RPMI7951 (cell line): ENCODE data around the genes SMTNL2, ZMYND15, VMO1 and C1QBP.

DNA sequence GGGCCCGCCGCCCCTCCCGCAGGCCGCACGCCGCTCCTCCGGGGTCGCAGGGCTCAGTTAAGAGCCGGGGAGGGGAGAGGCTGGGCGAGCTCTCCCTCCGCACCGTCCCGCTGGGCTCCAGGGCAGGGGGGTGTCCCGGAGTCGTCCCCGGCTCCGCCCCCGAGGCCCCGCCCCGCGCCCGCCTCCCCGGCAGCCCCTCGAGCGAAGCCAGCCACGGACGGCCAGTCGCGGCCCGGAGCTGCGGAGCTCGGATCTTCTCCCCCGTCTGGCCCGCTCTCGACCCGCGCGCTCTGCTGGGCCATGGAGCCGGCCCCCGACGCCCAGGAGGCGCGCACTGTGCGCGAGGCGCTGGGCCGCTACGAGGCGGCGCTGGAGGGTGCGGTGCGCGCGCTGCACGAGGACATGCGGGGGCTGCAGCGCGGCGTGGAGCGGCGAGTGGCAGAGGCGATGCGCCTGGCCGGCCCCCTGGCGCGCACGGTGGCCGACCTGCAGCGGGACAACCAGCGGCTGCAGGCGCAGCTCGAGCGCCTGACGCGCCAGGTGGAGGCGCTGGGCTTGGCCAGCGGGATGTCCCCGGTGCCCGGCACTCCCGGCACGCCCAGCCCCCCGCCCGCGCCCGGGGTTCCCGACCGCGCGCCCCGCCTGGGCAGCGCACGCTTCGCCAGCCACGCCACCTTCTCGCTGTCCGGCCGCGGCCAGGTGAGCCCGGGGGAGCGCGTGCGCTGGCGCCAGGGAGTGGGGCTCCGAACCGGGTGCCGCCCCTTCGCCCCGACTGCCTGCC is at the start of gene SMTNL2:
Gene SMTNL2 (plus strand): TSS at position 224 of the 781 bp plus-strand sequence.
- RAMPAGE, long total RNA: no peak

- RAMPAGE, long total RNA: no peak
These were observed at the start of gene ZMYND15 for GRCh38 chr17:4739499-4739992. Gene ZMYND15, plus strand, starts transcription at chr17:4739833.

- RAMPAGE, long total RNA: no peak
These were observed 1.0 kb upstream of the TM4SF5 start for GRCh38 chr17:4770673-4771083.

DNA sequence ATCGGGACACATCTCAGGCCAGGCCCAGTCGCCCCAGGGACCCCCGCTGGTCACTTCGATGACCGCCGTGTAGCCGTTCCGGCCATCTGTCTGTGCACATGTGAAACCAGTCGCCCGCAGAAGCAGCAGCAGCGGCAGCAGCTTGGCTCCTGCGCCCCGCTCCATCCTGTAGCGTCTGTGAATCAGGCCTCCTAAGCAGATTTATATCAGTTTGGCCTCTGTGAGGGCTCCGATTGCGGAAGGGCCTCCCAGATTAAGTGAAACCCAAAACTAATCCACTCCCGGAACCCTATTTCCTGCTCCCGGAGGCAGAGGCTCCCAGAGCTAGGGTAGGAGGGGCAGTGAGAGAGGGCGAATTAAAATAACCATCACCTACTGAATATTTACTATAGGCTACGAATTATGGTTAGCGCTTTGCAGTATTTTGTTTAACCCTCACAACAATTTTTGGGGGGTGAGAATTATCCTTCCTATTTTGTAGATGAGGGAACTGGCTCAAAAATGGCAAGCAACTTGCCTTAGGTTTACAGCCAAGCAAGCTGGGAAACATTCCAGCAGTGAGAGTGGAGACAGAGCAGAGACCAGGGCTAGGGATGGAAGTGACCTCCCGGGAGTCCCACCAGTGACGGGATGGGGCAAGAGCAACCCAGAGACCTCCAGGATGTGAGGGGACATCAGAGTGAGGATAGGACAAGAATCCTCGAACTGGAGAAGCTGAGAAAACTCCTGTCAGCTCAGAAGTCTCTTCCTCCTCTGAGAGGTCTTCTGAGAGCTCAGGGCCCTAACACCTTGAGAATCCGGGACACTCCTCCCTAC is at the start of gene VMO1:
Gene VMO1 (minus strand): TSS at position 177 of the 816 bp plus-strand sequence.
- RAMPAGE, long total RNA: no peak

GRCh38 chr17:4796323-4796555 is 275 bp downstream of the PSMB6 start:
- RAMPAGE, long total RNA: no peak

- RAMPAGE, long total RNA: no peak
These were observed 17.0 kb downstream of the MINK1 start for GRCh38 chr17:4849903-4850703.

DNA sequence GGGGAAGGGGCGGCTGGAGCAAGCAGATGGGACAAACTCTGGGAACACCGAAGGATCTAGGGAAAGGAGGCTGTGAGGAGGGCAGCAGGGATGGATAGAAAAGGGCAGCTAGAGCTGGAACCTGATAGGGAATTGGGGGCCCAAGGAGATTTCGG is 265 bp downstream of the ENO3 start:
- RAMPAGE, long total RNA: no peak

GRCh38 chr17:4972187-4972984 is 4.8 kb upstream of the SPAG7 start:
- RAMPAGE, long total RNA: no peak

- RAMPAGE, long total RNA: no peak
These were observed 1.3 kb upstream of the CAMTA2 start for GRCh38 chr17:4988713-4989297.

DNA sequence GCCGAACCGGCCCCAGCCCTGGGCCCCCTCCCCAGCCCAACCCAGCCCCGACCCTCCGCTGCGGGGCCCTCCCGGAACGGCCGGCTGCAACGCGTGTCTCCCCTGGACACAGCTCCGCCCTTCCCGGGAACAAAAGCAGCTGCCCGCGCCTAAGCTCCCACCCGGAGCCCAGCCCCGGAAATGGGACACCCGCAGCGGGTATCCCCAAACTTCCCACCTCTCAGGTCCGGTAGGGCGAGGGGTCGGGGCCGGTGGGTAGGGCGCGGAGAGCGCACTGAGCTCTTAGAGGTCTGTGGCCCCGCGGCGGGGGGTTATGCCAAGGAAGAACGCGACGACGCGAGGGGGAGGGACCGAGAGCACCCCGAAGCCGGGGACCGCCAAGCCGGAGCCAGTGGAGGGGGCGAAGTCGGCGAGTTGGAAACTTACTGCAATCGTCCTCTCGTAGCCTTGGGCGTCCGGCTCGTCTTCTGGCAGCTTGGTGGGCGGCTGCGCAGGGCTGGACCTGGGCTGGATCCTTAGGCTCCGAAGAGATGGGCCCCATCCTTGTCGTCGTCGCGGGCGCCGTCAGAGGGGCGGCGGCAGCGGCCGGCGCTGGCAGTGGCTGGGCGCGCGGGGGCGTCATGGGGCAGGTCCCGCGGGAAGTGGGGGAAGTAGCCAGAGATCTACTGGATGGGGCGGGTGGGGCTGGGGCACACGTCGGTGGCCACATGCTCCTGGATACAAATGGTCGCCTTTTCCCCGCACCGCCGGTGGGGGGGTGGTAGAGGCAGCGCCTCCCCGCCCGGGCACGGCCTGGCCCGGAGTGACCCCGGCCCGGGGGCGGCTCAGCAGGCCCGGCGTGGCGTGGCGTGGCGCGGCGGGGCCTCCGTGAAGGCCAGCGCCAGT is 7.0 kb downstream of the USP6 start:
- RAMPAGE, long total RNA: no peak

- RAMPAGE, long total RNA: no peak
These were observed 20.3 kb upstream of the SCIMP start for GRCh38 chr17:5254882-5255515.

DNA sequence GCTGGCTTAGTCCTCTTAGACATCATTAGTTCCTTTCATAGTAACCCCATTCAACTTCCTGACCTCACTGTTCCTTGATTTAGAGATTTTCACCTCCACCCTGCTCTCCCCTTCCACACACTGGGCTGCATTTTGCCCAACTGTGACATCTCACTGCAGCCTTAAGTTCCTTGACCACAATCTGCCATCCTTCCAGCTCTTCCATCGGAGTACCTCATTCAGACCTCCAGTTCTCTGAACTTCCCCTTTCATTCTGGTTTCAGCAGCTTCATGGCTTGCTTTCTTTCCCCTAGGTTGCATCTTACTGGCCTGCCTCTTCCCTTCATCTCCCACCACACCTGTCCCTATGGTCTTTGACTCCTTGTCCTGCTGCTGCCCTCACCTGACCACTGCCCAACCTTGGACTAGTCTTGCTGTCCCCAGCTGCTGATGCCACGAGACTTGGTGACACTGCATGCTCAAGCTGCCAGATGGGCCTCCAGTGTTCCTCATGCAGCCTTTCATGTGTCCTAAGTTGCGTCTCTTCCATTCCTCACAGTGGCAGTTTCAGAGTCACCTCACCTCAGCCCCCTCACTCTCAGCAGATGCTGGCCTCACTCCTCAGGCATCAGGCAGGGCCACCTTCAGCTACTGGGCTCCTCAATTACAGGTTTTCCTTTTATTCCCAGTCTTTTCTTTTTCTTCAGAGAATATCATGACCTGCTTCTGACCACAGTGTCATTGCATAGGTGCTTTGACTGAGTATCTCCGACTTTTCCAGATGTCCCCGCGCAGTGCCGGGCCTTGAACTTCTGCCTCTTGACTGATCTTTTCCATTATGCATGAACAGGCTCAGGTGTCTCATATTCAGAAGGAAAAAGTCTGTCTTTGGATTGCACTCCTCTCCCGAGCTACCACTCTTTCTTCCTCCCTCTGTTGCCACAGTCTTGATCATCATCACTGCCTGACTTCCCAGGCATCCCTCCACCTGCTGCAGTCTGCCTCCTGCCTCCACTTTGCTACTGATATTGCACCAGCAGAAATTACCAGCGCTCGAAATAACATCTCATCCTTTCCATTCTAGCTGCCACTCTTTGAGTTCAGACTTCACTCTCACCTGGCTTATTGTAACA is 40.5 kb downstream of the NUP88 start:
- RAMPAGE, long total RNA: no peak

GRCh38 chr17:5412398-5413185 is 6.9 kb downstream of the NUP88 start:
- RAMPAGE, long total RNA: no peak

- RAMPAGE, long total RNA: no peak
These were observed at the start of gene C1QBP for GRCh38 chr17:5438468-5439428. Gene C1QBP, minus strand, starts transcription at chr17:5439155.

DNA sequence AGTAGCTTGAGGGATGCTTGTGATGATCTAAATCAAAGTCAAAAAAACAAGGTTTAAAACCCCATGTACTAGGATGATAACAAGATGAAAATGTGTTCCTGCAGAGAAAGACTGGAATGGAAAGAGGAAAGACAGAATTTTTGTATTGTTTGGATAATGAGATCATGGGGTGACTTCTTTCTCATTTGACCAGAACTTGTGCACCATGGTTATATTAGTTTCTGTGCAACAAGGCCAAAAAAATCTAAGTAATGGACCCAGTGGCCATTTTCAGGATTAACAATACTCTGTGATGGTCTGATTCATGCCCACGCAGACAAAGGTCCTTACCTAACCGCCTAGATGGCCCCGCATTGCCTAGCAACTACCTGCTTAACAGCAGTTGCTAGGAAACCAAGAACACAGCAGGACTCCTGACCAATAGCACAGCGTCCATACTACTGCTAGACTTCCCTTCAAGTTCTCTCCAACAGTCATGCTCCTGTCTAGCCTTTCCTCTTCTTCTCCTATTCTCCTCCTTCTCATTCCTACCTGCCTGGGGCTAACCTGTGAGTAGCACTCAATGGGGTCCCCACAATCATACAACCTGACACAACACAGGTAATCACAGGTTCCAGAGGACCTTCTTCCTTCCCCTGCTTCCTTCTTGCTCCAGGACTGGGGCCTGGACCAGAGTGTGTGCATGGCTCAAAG is 8.0 kb upstream of the ENSG00000286190 start:
- RAMPAGE, long total RNA: no peak

DNA sequence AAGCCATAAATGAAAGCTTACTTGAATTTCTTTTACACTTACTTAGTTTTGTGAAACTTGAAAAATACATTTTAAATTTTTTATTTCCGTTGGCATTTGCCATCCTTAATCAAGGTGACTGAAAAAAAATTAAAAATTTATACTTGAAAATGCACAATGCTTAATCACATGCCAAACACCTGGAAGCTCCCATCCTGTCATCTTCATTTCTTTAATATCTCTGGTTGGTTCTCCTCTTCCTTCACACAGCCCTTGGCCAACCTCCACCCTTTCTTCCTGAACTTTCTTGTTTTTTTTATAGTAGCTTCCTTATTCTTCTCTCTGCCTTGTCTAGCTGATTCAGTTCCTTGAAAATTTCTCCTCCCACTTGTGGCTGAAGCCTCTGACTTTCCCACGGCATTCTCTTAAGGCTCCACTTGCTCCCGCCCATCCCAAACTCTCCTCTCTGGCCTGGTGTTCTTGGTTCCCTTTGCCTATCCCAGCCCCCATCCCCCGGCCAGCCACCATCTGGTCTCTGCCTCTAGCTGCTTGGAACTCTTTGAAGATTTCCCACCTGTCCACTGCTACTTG is 29.2 kb downstream of the NLRP1 start:
- RAMPAGE, long total RNA: no peak

DNA sequence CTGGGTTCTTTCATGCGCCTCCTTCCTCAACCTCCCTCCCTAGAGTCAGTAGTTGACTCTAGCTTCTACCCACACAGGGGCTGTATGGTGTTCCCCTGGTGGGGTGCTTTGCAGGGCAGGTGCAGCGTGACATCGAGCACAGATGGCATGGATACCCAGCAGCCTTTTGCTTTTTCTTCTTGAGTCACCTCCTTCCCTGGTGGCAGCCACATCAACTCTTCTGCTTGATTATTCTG is 2.2 kb upstream of the WSCD1 start:
- RAMPAGE, long total RNA: no peak

- RAMPAGE, long total RNA: no peak
These were observed 34.8 kb downstream of the WSCD1 start for GRCh38 chr17:6104805-6105495.

DNA sequence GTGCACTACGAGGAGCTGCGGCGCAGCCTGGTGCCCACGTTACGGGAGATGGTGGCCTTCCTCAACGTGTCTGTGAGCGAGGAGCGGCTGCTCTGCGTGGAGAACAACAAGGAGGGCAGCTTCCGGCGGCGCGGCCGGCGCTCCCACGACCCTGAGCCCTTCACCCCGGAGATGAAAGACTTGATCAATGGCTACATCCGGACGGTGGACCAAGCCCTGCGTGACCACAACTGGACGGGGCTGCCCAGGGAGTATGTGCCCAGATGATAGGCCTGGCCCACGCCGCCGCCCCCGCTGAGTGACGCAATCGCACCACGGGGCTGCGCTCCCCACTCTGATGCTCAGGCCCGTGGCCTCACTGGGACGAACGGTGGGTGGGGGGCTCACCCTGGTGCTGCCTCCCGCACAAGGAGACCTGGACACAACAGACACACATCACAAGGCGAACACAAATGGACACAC is 50.2 kb downstream of the WSCD1 start:
- RAMPAGE, long total RNA: no peak

GRCh38 chr17:6472910-6473357 is 28.7 kb downstream of the PIMREG start:
- RAMPAGE, long total RNA: no peak